Diencephalon (tissue), 2 donors: ENCODE measurements around the genes SPINK8, NCKIPSD and PRKAR2A.

GRCh38 chr3:47890139-47891190 is 87.5 kb downstream of the DHX30 start:
- RAMPAGE, long total RNA, result no peak

- RAMPAGE, long total RNA, result no peak
These were observed 338 bp downstream of the CAMP start for GRCh38 chr3:48223698-48223968.

DNA sequence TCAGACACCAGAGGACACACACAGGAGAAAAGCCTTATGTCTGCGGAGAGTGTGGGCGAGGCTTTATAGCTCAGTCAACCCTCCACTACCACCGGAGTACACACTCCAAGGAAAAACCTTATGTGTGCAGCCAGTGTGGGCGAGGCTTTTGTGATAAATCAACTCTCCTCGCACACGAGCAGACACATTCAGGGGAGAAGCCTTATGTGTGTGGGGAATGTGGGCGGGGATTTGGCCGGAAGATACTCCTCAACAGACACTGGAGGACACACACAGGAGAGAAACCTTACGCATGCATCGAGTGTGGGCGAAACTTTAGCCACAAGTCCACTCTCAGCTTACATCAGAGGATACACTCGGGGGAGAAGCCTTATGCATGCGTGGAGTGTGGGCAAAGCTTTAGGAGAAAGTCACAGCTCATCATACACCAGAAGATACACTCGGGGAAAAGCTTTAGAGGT is 28.4 kb downstream of the ZNF589 start:
- RAMPAGE, long total RNA, result no peak

GRCh38 chr3:48333407-48333936 is at the start of gene SPINK8:
Gene SPINK8 (minus strand): TSS chr3:48333661.
- RAMPAGE, long total RNA, result no peak

DNA sequence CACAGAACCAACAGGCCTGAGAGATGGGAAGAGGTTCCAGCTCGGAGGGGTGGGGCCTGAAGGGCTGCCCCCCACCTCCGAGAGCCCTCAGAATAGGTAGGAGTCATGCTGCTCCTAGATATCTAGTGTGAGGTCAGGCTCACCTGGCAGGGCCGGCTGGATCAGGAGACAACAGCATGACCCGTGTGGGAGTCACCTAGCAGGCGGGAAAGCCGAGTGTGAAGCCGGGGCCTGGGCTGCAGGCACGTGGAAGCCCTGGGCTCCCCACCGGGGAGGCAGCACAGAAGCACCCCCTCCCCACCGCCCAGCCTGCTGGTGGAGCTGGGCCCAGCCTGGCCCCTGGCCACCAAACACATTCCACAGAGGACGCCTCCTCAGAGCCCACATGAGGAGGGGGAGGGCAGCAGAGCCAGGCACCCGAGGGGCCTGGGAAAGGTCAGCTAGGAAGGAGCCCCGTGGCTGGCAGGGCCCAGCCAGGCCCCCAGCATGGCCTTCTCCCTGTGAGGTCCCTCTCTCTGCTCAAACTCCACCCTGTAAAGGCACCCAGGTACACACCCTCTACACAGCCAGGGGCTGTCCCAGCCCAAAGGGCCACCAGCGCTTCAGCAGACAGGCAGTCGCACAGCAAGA is 4.6 kb downstream of the PLXNB1 start:
- RAMPAGE, long total RNA, result no peak

DNA sequence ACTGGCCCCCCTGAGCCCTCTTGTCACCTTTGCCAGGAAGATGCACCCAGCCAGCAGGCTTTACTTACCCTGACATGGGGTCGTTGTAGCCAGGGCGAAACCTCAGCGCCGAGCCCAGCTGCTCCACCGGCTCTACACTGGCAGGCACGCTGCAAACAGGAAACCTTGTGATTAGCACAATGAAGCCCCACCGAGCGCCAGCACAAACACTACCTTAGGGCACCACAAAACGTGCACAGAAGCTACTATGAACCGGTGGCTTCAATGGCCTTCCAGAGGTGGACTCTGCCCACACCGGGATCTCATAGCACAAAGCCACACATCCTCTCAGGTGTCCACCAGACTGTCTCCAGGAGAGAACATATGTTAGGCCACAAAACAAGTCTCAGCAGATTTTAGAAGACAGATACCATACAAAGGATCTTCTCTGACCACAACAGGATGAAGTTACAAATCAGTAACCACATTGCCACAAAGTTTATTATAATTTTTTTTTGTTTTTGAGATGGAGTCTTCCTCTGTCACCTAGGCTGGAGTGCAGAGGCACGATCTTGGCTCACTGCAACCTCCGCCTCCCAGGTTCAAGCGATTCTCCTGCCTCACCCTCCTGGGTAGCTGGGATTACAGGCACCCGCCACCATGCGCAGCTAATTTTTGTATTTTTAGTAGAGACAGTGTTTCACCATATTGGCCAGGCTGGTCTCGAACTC is 13.2 kb downstream of the TREX1 start:
- RAMPAGE, long total RNA, result no peak

GRCh38 chr3:48566595-48567068 is 3.1 kb upstream of the UCN2 start:
- RAMPAGE, long total RNA, result no peak

DNA sequence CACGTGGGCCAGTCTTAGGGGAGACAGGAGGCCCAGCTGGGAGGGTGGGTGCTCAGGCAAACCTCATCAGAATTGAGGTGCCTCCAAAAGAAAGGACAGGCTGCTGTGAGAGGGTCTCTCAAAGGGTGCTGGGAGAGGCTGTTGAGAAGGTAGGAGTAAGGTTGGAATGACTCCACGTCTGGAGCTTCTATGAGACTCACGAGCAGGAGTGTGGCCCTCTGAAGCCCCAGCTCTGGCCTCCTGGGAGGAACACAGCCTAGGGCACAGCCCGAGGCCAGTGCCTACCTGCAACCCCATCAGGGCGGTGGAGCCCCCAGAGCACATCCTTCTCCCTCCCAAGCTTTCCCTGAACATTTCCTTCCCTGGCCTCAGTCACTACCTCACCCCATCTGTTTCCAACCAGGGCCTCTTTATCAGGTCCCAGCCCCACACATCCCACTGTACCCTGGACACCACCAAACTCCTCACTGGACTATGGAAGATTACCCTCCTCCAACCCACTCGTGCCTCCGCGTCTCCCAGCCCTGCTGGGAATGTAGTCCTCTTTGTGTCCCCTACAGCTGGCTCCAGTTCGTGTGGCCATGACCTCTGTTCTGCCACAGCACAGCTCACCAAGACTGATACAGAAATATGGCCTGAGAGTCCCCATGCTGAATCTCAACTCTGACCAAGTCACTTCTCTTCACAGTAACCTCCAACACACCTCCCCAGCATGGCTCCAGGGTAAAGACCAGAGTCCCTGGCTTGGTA is 2.0 kb upstream of the COL7A1 start:
- RAMPAGE, long total RNA, result no peak

GRCh38 chr3:48685366-48686246 is at the start of gene NCKIPSD:
Gene NCKIPSD (minus strand): TSS chr3:48685915.
- RAMPAGE, long total RNA, result no peak

GRCh38 chr3:48686247-48686494 is 456 bp upstream of the NCKIPSD start:
- RAMPAGE, long total RNA, result no peak

- RAMPAGE, long total RNA, result no peak
These were observed 6.6 kb upstream of the NCKIPSD start for GRCh38 chr3:48692312-48692733.

GRCh38 chr3:48715051-48715642 is 1.9 kb downstream of the IP6K2 start:
- RAMPAGE, long total RNA, result no peak

- RAMPAGE, long total RNA, result no peak
These were observed 9.2 kb upstream of the IP6K2 start for GRCh38 chr3:48726323-48726615.

DNA sequence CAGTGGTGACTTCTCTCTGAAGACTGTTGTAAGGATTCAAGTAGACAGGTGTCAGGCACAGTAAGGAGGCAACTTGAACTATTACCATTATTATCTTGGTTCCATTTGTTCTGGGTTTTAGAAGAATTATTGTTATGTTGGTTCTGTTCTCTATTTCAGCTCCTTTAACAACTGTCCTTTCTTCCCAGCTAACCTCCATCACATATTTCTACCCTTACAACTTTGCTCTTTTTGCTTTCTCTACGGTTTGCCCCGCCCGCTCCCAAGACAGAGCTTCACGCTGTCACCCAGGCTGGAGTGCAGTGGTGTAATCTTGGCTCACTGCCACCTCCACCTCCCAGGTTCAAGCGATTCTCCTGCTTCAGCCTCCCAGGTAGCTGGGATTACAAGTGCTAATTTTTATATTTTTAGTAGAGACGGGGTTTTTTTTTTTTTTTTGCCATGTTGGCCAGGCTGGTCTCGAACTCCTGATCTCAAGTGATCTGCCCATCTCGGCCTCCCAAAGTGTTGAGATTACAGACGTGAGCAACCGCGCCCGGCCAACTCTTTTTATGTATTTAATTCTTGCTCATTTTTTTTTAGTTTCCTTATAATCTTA is 51.3 kb downstream of the PRKAR2A start:
- RAMPAGE, long total RNA, result no peak

DNA sequence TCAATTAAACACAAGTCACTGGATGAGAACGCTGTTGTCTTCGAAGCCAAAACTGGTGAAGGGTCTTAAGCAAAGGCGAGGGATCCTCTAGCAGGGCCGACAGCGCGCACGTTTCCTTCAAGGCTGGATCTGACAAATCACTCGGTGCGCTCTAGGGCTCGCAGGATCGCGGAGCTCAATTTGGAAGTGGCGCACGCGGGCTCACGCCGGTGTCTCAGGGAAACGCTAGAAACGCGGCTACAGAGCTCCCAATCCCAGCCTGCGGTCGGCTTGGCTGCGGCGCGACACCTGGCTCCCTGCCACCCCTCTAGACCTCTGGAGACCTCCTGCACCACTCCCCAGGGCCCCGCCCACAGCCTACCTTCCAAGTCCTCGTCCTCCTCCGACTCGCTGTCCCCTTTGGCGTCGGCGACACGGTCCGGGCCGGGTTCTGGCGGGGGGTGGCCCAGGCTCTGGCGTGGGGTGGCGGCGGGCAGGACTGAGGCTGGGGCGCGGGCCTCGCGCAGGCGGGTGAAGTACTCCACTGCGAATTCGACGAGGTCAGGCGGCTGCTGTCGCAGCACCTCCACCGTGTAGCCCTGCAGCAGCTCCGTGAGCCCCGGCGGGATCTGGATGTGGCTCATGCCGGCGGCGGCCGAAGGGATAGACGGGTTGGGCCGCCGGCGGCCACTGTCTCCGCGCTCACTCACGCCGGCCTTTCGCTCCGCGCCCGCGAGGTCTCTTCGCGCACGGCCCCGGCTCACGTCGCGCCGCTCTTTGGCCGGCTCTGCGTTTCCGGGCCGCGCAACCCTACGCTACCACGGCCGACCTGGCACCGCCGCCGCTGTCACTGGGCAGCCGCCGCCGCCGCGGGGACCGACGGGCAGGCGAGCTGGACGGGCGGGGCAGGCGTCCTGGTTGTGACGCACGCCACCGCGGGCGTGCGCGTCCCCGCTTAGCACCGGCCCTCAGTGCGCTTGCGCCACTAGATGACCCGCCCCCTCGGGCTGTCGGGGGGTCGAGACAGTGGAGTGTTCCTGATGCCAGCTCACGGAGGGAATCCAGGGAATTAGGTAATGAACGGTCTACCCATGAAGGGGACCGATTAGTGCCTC is at the start of gene PRKAR2A:
Gene PRKAR2A, minus strand, starts transcription at position 901 of the 1,094 bp plus-strand sequence.
- RAMPAGE, long total RNA, result start-site peak on the plus strand centred at position 985 of the sequence, 48 bp wide, 10 and 17 reads in 2 replicates

DNA sequence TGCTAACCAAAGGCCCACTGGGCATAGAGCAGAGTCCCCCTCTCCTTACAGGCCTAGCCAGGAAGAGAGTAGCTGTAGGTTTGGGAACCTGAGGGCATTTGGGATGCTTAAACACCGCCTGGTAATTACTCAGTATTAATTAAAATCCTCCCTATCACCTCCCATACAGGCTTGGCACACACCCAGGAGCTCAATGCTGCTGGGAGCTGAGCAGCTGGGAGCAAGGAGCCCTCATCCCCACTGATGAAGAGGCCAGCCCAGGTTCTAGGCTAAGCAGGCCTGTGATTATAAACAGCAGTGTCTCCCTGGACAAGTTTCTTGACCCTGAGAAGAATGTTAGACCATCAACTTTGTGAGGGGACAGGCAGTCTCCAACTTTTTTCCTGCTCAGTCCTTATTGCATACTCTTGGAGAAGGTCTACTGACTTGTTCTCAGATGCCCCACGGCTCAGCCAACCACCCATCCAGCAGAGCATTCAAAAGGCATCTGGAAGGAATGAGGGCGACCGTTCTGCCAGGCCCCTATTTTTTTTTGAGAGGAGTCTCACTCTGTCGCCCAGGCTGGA is 1.2 kb upstream of the PRKAR2A start:
- RAMPAGE, long total RNA, result no peak

DNA sequence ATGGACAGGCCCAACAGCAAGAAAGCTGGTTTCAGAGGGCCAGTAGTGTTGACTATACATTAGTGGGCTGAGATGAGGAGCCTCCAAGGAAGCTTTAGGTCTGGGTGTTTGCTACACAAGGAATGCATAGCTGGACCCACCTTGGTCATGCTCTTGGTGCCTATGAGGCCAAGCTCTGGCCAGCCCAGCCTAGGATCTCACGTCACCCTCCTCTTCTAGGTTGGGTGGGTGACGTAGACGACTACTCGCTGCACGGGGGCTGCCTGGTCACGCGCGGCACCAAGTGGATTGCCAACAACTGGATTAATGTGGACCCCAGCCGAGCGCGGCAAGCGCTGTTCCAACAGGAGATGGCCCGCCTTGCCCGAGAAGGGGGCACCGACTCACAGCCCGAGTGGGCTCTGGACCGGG is 718 bp upstream of the WDR6 start:
- RAMPAGE, long total RNA, result no peak

DNA sequence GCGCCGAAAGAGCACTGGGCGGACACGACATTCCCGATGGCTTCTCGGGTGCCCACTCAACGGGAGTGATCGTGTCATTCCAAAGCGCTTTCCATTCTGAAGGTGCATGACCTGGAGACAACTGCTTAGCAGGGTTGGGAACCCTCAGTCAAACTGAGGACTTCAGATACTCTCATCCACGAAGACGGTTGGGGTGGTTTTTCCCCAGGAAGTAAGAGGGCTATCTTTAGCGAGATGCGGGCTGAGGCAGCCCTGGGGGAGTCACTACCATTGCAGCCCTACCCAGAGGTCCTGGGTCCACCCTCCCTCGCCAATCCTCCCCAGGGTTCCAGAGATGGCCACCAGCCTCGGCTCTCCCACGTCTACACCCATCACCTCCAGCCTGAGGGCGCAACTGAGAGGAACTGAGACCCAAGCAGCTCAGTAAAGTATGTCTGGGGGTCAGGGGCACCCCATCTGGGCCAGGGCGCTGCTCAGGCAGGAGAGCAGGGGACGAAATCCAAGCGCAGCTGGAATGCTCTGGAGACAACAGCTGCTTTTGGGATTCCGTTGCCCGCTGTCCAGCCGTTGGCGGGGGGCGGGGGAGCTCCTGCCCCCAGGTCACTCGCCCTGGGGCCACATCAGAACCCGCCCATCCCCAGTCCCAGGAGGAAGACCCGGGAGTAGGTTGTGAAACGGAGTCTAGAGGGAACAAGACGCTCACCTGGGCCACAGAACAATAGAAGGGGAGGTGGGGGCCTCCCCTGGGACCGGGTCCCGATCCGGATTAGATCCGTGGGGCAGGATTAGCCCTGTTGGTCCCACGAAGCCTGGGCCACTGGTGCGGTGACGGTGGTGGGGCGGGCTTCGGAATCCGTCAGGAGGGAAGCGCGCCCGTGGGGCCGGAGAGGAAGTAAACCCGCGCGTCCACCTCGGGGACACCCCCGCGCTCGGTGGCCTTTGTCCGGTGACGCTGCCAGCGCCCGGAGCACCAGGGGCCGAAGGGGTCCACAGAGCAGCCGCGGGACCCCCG is 1.5 kb upstream of the NDUFAF3 start:
- RAMPAGE, long total RNA, result no peak

DNA sequence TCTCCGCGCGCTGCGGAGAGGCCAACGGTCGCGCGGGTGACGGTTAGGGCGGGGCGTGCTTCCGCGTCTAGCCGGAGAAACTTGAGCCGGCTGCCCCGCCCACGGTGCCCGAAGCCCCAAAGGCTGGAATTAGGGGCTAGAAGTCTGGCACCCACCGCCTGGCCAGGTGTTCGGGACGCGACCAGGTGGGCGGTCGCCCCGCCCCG is 418 bp upstream of the NDUFAF3 start:
- RAMPAGE, long total RNA, result no peak

- RAMPAGE, long total RNA, result no peak
These were observed 3.4 kb downstream of the NDUFAF3 start for GRCh38 chr3:49025238-49025809.